Cardiac fibroblast (primary cell): ENCODE measurements around a stretch of chr15.

- RRBS = 5% methylated on average over 3 of the region's 20 CpGs
Observed at GRCh38 chr15:43800782-43801454, 519 bp downstream of the HYPK start.

- RRBS = no CpG with 5 or more reads among the region's 6 CpGs
Observed at GRCh38 chr15:43875942-43876631, 49.3 kb downstream of the WDR76 start.

DNA sequence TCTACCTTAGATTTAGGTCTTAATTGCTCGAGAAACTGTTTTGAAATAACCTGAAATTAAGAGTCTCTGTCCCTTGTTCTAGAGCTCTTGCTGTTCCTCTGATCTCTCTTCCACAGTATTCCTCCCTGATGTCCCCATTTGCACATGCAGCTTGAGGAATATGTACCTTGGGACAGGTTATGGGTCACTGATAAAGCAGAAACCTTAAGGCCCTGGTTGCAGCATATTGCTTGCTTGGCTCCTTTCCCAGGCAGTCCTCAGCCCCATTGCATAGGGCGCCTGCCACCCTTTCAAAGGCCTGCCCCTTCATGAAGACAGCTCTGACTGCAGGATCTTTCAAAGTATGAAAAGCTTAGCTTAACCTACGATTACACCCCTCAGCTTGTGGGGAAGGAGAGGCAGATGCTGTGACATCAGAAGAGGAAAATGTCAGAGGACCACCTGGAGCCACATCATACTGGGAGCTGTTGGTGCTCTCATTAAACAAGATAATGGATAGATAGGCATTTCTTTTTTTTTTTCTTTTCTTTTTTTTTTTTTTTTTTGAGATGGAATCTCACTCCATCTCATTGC lies 51.7 kb downstream of the WDR76 start:
- RRBS = no CpG with 5 or more reads among the region's 3 CpGs

DNA sequence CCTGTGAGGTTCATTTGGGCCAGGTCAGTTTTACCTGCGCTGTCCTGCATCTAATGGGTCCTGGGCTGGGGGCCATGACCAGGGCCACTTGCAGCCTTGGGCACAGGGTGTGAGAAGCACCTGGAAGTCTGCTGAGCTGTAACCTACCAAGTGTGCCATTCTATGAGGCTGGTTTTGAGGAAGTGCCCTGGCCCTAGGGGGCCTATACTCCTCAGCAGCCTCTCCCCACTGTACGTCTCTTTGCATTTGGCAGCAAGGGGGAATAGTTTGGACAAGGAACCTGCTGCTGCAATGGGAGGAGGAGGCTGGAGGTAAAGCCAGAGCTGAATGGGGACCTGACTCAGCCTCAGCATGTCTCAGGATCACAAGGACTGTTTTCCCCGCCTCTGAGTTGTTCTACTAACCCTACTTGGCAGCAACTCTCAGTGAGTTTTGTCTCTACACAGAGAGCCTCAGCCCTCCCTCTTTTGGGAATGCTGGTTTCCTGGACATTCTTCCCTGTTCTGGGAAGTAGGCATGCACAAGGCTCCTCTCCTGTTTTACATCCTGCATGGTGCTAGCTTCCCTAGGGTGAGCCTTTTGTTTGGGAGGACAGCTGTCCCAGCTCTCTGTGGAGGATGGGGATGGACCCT lies 53.9 kb downstream of the WDR76 start:
- RRBS = no CpG with 5 or more reads among the region's 3 CpGs

GRCh38 chr15:43913384-43913939 lies 86.7 kb downstream of the WDR76 start:
- RRBS = no CpG with 5 or more reads among the region's 3 CpGs

DNA sequence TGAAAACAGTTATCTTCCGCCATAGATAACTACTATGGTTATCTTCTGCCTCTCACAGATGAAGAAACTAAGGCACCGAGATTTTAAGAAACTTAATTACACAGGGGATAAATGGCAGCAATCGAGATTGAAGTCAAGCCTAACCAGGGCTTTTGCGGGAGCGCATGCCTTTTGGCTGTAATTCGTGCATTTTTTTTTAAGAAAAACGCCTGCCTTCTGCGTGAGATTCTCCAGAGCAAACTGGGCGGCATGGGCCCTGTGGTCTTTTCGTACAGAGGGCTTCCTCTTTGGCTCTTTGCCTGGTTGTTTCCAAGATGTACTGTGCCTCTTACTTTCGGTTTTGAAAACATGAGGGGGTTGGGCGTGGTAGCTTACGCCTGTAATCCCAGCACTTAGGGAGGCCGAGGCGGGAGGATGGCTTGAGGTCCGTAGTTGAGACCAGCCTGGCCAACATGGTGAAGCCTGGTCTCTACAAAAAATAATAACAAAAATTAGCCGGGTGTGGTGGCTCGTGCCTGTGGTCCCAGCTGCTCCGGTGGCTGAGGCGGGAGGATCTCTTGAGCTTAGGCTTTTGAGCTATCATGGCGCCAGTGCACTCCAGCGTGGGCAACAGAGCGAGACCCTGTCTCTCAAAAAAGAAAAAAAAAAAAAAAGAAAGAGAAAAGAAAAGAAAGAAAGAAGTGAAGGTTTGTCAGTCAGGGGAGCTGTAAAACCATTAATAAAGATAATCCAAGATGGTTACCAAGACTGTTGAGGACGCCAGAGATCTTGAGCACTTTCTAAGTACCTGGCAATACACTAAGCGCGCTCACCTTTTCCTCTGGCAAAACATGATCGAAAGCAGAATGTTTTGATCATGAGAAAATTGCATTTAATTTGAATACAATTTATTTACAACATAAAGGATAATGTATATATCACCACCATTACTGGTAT lies 1.3 kb downstream of the B2M start:
- RRBS = no CpG with 5 or more reads among the region's 27 CpGs

DNA sequence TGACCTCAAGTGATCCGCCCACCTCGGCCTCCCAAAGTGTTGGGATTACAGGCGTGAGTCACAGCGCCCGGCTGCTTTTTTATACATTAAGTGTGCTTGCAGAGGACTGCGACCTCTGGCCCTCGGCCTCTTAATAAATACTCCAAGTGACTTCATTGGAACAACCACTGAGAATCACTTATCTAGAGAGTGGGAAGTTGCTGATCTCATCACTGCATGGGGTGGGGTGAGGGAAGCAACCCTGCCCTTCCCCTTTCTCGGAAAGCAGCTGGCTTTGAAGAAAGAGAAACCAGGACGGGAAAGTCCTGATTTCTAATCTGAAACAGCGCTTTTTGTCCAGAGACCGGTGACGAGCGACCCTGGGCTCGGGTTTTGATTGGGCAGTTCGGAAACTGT lies 7.8 kb upstream of the TRIM69 start:
- RRBS = 2% methylated on average over 4 of the region's 15 CpGs

GRCh38 chr15:44730173-44730534 lies 6.2 kb upstream of the TRIM69 start:
- RRBS = no CpG with 5 or more reads among the region's 1 CpG

DNA sequence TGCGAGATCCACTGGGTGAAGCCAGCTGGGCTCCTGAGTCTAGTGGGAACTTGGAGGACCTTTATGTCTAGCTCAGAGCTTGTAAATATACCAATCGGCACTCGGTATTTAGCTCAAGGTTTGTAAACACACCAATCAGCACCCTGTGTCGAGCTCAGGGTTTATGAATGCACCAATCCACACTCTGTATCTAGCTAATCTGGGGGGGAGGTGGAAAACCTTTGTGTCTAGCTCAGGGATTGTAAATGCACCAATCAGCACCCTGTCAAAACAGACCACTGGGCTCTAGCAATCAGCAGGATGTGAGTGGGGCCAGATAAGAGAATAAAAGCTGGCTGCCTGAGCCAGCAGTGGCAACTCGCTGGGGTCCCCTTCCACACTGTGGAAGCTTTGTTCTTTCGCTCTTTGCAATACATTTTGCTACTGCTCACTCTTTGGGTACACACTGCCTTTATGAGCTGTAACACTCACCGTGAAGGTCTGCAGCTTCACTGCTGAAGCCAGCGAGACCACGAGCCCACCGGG lies 12.3 kb downstream of the SORD start:
- RRBS = no CpG with 5 or more reads among the region's 10 CpGs

DNA sequence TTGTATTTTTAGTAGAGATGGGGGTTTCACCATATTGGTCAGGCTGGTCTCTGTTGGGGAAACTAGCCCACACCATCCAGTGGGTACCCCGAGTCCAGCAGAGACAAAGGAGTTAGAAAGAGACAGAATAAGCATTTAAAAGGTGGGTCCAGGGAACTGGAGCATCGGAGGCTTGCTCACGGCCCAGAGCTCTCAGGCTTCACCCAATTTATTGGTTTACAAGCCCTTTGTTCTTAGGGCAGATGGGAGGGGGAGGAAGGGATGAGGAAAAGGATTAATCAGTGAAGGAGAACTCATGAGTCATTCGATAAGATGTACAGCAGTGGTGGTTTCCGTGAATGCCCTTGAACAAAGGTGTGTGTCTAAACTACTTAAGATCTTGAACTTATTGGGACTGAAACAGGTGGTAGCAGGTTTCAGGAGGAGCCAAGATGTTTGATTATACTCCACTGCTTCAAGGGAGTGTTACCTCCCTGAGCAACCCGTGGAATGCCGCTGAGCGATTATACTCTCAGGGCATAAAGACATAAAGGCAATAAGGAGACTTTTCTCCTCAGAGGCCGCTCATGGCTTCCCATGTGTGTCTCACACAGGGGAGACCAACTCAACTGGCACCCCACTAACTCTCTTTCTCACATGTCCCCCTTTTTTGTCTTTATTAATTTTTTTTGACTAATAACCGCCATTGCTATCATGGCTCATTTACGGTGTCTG lies 17.4 kb upstream of the SLC28A2 start:
- RRBS = no CpG with 5 or more reads among the region's 11 CpGs

GRCh38 chr15:45253254-45253810 lies 1.3 kb downstream of the SLC28A2 start:
- RRBS = no CpG with 5 or more reads among the region's 3 CpGs

GRCh38 chr15:45314990-45315348 lies 62.9 kb downstream of the SLC28A2 start:
- RRBS = no CpG with 5 or more reads among the region's 12 CpGs

GRCh38 chr15:45435078-45435558 lies 4.7 kb downstream of the C15orf48 start:
- RRBS = no CpG with 5 or more reads among the region's 4 CpGs

GRCh38 chr15:45640479-45641052 lies 5.7 kb downstream of the SQOR start:
- RRBS = no CpG with 5 or more reads among the region's 3 CpGs

DNA sequence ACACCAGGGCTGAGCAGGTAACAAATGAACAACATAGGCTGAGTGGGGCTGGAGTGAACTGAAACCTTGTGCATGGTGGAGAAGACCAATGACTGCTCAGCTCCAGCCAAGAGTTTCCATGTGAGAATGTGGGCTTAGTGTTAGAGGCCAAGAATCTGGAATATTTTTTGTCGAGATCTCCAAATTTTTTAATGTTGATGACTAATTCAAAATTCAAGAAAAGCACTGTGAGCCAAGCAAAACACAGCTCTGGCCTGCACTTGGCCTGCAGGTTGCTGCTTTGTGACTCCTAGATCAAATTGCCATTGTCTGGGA lies 7.4 kb downstream of the SQOR start:
- RRBS = no CpG with 5 or more reads among the region's 1 CpG

- RRBS = no CpG with 5 or more reads among the region's 13 CpGs
Observed at GRCh38 chr15:45705535-45706187, 70.8 kb downstream of the SQOR start.

DNA sequence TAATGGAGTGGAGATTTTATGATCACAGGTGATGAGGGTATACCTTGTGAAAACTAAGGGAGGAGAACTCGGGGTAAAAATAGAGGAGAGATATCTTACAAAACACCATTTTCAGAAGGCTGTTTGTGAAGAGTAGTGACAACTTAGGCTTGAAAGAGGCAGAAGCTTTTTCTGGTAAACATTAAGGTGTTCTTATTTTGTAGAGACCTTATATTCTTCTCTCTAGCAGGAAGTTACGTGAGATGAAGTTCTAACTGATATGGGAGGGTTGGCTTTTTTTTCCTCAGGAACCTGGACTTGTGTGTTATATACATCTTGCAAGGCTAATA lies 805.3 kb downstream of the SQOR start:
- RRBS = no CpG with 5 or more reads among the region's 2 CpGs

GRCh38 chr15:47753193-47753701 lies 35.9 kb downstream of the SEMA6D start:
- RRBS = no CpG with 5 or more reads among the region's 3 CpGs